Urinary bladder (tissue), 3 donors: ENCODE results near the gene NUDT9.

GRCh38 chr4:84497589-84498196, 1.4 kb downstream of the NKX6-1 start:
- PRO-cap, result no peak
- RAMPAGE, long total RNA, result no peak

DNA sequence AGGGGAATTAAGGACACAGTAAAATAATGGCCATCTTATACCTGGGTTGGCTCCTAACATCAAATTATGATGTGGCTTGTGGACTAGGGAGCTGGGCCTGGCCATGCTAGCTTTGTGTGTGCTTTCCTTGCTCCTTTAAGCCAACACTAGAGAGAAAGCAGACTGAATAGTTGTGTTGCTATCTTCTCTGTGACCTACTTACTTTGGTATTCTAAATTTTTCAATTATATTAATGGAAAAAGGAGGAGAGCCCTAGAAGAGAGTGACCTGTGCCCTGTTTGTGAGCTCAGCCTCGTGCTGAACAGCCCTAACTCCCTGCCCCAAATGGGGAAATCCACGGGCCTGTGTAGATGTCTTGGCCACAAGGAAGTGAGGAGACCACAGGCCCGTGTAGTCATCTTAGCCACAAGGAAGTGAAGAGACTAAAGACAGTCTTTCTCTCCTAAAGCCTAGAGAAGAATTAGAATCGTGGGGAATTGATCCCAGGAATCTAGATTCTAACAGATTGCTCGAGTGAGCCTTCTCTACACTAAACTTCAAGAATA, 23.3 kb downstream of the ARHGAP24 start:
- PRO-cap, result no peak
- RAMPAGE, long total RNA, result no peak

- PRO-cap, result no peak
- RAMPAGE, long total RNA, result no peak
Measured at GRCh38 chr4:85761764-85762244, 286.9 kb downstream of the ARHGAP24 start.

- PRO-cap, result no peak
- RAMPAGE, long total RNA, result no peak
Measured at GRCh38 chr4:85823153-85823621, 348.2 kb downstream of the ARHGAP24 start.

DNA sequence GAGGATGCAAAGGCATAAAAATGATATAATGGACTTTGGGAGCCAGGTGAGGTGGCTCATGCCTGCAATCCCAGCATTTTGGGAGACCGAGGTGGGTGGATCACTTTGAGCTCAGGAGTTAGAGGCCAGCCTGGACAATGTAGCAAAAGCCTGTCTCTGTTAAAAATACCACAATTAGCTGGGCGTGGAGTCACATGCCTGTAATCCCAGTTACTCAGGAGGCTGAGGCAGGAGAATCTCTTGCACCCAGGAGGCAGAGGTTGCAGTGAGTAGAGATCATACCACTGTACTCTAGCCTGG, 419.6 kb downstream of the ARHGAP24 start:
- PRO-cap, result no peak
- RAMPAGE, long total RNA, result no peak

- PRO-cap, result no peak
- RAMPAGE, long total RNA, result no peak
Measured at GRCh38 chr4:85932743-85933701, 426.8 kb downstream of the MAPK10 start.

DNA sequence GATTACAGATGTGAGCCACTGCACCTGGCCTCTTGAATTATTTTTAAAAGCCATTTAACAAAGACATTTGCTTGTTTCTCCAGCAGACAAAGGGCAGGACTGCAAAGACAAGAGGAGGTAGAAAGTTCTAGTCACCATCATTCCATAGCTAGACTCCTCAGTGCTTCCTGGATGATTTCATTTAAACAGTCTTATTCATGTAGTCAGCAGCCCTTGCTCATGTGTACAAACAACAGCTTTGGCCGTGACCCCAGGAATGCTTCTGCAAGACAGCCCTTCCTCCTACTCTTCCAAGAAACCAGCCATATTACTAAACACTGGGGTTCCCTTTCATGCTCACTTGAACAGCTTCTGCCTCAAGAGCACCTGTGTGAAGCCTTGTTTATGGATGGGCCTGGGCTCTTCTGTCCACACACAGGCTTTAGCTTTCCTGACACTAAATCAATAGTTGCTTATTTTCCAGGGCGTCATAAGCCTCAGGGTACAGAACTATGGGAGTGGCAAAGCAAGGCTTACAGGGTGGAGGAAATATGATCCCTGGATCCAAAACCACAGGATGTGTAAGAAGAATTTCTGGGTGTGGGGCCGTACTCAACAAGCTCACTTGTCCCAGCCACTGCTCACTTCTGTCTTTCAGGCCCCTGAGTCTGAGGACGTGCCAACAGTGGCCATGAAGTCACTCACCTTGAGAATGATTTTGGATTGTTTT, 17.9 kb downstream of the SLC10A6 start:
- PRO-cap, result no peak
- RAMPAGE, long total RNA, result no peak

DNA sequence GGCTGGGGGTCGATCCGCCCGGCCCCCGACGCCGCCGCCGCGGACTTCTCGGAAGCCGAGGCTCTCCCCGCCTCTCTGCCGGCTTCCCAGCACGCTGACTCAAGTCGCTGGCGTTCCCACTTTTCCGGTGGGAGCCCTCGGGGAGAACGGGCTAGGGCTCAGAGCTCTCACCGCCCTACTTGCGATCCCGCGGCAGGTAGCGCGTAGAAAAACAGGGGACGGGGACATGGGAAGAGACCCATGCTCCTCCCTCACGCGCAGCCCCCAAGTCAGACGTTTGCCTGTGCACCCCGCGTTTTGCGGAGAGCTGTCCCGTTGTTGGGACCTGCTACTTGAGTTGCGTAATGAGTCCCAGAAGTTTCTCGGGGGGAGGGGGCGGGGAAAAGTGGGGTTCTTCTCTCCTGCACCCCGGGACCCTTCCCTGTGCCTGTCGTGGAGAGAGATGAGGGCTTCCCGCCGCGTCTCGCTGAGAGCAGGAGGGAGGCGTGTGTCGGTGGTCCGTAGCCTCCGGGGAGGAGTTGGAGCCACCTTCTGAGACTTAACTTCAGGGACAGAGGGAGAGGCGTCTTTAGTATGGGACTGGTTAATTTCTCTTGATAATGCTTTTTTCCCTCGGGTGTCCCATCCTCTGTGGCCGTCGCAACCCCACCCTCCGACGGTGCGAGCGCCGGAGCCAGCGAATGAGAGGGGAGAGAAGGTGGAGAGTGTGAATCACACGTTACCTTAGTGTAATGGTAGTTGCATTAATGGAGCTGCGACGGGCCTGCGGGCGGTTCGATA, 645 bp downstream of the AFF1 start:
- PRO-cap, result bidirectional peak, plus-strand start at position 143 of the sequence, minus-strand start at position 77 of the sequence; bidirectional peak, plus-strand start at position 424 of the sequence, minus-strand start at position 299 of the sequence; bidirectional peak, plus-strand start at position 746 of the sequence, minus-strand start at position 682 of the sequence
- RAMPAGE, long total RNA, result no peak

GRCh38 chr4:86961412-86962061, 26.7 kb downstream of the AFF1 start:
- PRO-cap, result no peak
- RAMPAGE, long total RNA, result no peak

- PRO-cap, result no peak
- RAMPAGE, long total RNA, result no peak
Measured at GRCh38 chr4:86971522-86972345, 36.9 kb downstream of the AFF1 start.

DNA sequence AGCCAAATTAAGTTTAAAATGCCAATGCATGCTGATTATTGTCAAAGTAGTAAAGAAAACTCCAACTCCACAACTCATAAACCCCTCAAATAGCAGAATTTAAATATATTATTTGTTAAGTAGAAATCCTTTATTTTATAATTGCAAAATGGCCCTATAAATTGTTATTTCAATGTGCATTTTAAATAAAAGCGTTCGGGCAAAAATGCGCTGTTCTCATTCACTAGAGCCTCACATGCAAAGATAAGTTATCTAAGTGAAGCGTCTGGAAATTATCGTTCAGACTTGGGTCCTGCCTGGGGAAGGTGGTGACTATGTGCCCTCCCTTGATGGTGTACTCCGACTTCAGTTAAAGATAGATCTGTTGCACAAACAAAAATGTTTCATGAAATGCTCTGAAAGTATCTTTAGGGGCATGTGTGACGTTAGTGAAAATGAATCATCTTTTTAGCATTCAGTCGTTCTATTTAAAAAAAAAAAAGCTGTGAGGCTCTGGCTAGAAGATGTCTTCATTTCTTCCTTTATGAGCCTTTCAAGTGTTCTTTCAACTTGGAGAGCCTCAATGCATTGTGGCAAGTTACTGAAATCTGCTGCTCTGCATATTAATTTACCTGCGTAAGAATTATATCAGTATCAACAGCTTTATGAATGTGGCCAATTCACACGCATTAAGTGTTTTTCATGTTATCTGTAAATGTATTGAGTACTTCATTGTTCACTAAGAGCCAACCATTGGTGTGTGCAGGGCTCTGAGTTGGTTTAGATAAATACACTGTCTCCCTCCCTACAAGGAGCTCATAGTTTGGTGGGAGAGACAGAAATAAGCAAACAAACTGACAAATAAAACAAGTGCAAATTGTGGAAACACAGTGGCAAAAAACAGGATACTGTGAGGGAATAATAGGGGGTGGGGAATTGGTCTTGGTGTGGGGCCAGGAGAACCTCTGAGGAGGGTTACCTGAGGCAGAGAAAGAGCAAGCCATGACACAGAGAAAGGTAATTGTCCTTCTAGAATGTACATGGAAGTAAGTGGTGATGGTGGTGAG, 83.0 kb downstream of the AFF1 start:
- PRO-cap, result unidirectional peak, minus-strand start at position 363 of the sequence
- RAMPAGE, long total RNA, result no peak

DNA sequence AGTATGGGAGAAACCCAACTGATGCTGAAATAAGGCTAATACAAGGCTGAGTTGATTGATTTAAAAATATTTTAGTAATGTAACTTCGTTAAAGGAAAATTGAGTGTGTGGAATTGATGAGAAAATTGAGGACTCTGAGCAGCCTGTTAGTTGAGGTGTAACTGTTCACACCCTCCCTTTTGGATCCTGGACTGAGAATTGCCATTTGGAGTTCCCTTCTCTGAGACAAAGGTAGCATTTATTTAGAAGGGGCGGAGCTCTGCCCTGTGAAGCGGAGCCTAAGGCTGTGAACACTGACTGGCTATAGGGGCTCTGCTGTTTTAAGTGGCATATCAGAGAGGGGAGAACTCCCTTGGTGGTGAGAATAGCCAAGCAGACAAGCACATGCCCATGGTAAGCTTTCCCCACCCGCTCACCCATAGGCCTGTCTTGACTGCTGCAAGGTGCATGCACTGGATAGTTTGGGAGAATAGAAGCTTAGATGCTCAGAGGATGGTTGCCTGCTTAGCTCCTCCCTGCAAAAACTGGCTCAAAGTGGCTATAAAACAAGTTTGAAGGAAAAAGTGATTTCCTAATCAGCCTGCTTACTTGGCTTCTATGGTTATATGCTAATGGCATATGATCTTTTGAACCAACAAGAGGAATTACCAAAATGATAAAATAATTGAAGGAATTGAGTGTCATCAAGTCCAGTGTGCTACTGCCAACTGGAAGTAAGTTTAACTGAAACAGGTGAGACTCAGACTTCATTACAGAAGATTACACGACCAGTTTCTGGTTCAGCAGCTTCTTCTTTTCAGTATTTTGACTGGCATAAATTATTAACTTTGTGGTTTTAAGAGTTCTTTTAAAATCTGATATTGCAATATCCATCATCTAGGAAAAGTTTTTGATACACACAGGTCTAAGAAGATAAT, 108.3 kb downstream of the AFF1 start:
- PRO-cap, result unidirectional peak, minus-strand start at position 526 of the sequence
- RAMPAGE, long total RNA, result no peak

GRCh38 chr4:87044496-87045416, 109.9 kb downstream of the AFF1 start:
- PRO-cap, result bidirectional peak, plus-strand start at chr4:87045229, minus-strand start at chr4:87045086
- RAMPAGE, long total RNA, result no peak

- PRO-cap, result no peak
- RAMPAGE, long total RNA, result no peak
Measured at GRCh38 chr4:87052042-87052666, 117.3 kb downstream of the AFF1 start.

DNA sequence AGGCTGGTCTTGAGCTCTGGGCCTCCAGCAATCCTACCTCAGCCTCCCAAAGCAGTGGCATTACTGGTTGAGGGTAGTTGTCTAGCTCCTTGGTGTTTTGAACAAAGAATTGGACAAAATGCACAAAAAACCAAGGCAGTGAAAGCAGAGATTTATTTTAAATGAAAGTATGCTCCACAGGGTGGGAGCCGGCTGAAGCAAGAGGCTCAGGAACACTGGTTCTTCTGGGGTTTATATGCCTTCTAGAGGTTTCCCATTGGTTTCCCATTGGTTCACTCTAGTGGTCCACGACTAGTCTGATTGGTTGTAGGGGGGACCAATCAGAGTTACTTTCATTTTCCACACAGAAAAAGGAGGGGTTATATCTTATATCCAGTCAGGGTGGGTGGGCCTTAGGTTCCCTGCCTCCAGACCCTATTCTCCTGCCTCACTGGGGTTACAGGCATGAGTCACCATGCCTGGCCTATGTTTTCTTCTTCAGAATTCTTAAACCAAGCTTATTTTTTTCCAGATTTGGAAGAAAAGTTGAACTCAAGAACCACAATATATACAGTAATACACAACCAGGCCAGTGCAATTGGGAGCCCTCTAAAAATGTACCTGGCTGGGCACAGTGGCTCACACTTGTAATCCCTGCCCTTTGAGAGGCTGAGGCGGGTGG, 101.6 kb downstream of the KLHL8 start:
- PRO-cap, result no peak
- RAMPAGE, long total RNA, result no peak

GRCh38 chr4:87422106-87423307, at the start of gene NUDT9:
NUDT9 (plus strand) TSS chr4:87422573.
- PRO-cap, result bidirectional peak, plus-strand start at chr4:87422691, minus-strand start at chr4:87422509; unidirectional peak, minus-strand start at chr4:87422974
- RAMPAGE, long total RNA, result no peak

DNA sequence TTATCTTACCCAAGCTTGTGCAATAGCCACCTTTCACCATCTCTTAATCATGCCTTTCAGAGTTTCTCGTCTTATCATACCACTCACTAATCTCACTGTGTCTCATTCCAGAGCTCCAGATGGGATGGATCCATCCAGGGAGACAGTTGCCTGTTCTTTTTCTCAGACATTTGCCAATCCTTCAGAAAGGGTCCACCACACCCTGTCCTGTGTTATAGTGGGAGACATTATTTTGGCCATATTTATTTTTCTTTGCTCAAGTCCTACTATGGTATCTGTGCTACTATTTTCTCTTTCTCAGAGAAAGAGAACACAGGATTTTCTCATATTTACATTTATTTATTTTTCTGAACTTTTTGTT, 12.4 kb downstream of the SPARCL1 start:
- PRO-cap, result unidirectional peak, plus-strand start at position 118 of the sequence
- RAMPAGE, long total RNA, result no peak

- PRO-cap, result no peak
- RAMPAGE, long total RNA, result no peak
Measured at GRCh38 chr4:87678142-87678367, 28.0 kb downstream of the DMP1 start.

GRCh38 chr4:87857596-87858192, 24.9 kb downstream of the MEPE start:
- PRO-cap, result no peak
- RAMPAGE, long total RNA, result no peak

- PRO-cap, result no peak
- RAMPAGE, long total RNA, result no peak
Measured at GRCh38 chr4:87864402-87864721, 31.6 kb downstream of the MEPE start.